HepG2 (cell line): ENCODE data around the gene CSF1R.

DNA sequence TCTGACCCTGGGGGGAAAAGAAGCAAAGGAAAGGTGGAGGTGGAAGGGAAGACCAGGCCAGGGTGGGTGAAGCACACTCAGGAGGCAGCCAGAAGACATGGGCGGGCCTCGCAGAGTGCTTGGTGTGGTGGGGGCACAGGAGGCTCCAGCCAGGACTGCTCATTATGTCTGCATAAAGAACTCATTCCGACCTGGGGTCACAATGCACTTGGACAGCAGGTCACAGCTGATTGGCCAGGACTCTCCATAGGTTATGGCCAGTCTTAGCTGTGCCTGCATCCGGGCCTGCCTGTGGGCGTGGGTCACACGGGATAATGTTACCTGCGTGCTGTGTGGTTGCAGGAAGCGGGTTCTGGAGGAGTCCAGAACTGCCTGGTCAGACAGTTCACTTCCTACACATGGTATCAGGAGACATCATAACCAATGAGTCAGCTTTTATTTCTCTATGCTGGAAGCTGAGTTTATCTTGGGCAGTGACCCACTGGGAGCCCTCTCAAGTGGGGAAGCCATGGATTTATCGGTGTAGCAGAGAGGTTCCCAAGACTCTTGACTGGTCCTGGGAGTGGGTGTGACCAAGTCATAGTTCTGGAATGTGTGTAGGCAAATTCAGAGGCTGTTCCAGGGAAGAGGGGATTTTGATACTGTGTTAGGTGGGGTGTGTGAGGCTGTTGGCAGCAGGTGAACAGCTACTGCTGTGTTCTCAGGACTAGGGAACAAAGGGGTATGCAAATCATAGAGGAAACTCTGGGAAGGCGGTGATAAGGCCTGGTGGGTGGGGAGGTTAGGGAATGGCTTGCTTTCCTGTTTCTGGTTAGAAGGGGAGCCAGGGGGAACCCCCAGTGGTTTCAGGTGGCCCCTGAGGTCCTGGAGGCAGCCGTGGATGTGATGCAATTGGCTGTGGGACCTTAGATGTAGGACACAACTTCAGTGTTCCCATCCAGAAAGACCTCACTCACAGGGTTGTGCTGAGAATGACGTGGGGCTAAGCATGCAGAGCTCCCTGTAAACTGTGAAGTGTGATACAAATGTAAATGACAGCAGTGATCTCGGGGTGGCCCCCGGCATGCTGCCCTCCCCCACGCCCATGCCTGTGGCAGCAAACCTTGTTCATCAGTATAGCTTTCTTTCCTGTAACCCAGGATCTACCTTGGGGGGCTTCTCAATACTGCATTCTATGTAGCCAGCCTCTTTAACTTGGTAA lies 51.3 kb downstream of the ARHGEF37 start:
- RRBS, 2 experiments: no CpG with 5 or more reads among the region's 15 CpGs
CAGE:
- cytosol, long polyA minus RNA: no peak
- cytosol, long polyA plus RNA: no peak
- long polyA plus RNA: no peak
- nucleus, long polyA minus RNA: no peak
- nucleus, long polyA plus RNA: no peak

DNA sequence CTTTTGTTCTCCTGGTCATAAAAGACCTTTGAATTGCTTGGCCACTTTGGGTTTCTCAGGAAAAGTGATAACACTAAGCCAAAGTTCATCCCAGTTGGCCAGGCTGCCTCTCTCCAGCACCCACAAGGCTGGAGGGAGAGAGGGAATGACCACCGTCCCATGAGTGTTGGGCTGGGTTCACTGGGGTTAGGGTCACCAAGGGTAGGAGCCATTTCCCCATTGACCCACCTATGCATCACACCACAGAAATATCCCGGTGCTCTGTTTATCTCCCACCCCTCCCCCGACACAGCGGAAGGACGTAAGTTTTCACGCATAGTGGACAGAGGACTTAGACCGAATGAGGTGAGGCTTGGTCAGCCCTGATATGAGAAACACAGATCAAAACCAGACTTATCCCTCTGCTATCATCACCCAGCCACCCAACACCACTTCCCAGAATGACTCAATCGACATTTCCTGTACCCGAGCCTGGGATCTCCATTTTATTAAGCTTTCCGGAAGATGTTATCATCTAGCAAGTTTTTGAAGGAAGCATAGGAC lies 27.1 kb upstream of the PPARGC1B start:
- RRBS, 2 experiments: no CpG with 5 or more reads among the region's 10 CpGs
CAGE:
- cytosol, long polyA minus RNA: no peak
- cytosol, long polyA plus RNA: no peak
- long polyA plus RNA: no peak
- nucleus, long polyA minus RNA: no peak
- nucleus, long polyA plus RNA: no peak

- RRBS, 2 experiments: no CpG with 5 or more reads among the region's 8 CpGs
CAGE:
- cytosol, long polyA minus RNA: no peak
- cytosol, long polyA plus RNA: no peak
- long polyA plus RNA: no peak
- nucleus, long polyA minus RNA: no peak
- nucleus, long polyA plus RNA: no peak
Measured at GRCh38 chr5:149820240-149820733, 90.2 kb downstream of the PPARGC1B start.

- RRBS, 2 experiments: no CpG with 5 or more reads among the region's 7 CpGs
CAGE:
- cytosol, long polyA minus RNA: no peak
- cytosol, long polyA plus RNA: no peak
- long polyA plus RNA: no peak
- nucleus, long polyA minus RNA: no peak
- nucleus, long polyA plus RNA: no peak
Measured at GRCh38 chr5:149857327-149858090, 87.1 kb downstream of the PDE6A start.

DNA sequence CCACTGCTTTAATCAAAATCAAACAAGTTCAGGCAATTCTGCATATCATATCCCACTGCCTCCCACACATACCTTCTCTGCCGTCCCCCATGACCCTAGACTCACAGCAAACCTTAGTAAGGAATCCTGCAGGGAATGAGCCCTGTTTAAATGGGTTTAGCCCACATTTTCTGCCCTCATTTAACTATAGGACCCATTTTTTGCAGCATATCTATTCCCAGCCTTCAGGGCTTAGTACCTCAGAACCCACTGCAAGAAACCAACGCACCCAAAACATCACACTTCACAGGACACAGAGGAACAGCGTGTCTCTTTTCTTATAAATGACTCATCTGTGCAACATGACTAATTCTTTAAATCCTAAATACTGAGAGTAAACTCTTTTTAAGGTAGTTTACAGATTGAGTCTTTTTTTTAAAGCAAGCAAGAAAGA lies 48.7 kb downstream of the PDE6A start:
- RRBS, 2 experiments: no CpG with 5 or more reads among the region's 3 CpGs
CAGE:
- cytosol, long polyA minus RNA: no peak
- cytosol, long polyA plus RNA: no peak
- long polyA plus RNA: no peak
- nucleus, long polyA minus RNA: no peak
- nucleus, long polyA plus RNA: no peak

- RRBS, 2 experiments: no CpG with 5 or more reads among the region's 2 CpGs
CAGE:
- cytosol, long polyA minus RNA: start-site peak on the plus strand at chr5:149984911-149984987, 21 reads; start-site peak on the plus strand at chr5:149985176-149985235, 18 reads
- cytosol, long polyA plus RNA: no peak
- long polyA plus RNA: no peak
- nucleus, long polyA minus RNA: no peak
- nucleus, long polyA plus RNA: no peak
Measured at GRCh38 chr5:149984857-149985407, 15.5 kb downstream of the TIGD6 start.

DNA sequence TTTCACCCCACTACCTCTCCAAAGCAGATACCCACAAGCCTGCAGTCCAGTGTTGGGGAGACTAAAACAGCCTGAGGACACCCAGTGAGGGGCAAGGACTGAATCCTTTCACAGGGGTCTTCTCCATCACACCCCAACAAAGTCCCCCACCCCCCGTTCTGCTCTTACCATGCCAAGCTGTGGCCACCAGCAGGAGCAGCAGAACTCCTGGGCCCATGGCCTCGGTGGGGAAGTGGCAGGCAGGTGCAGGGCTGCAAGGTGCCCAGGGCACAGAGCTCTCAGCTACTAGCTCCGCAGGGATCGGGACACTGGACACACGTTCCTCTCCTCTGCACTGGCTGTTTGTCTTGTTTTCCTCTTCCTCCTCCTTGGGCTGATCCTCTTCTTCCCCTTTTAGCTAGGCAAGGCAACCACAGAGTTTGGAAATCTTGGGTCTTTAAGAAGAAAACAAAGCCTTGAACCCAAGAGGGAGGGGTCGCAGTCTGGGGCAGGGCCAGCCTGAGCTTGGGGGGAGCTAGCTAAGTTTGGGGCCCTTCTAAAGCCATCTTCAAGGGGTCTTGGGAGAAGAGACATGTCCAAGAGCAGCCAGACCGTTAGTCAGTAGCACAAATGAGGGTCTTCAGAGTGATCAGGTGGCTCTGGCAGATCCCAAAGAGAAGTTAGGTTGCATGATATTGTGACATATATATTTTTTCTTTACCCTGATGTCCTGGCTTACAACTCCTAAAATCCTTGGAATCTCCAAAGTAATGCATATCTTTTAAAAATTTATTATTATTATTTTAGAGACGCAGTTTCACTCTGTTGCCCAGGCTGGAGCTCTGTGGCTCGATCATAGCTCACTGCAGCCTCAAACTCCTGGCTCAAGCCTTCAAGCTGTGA lies at the start of gene CSF1R:
Gene CSF1R, minus strand, starts transcription at position 344 of the 882 bp plus-strand sequence.
- RRBS, 2 experiments: no CpG with 5 or more reads among the region's 9 CpGs
CAGE:
- cytosol, long polyA minus RNA: no peak
- cytosol, long polyA plus RNA: no peak
- long polyA plus RNA: no peak
- nucleus, long polyA minus RNA: no peak
- nucleus, long polyA plus RNA: no peak

DNA sequence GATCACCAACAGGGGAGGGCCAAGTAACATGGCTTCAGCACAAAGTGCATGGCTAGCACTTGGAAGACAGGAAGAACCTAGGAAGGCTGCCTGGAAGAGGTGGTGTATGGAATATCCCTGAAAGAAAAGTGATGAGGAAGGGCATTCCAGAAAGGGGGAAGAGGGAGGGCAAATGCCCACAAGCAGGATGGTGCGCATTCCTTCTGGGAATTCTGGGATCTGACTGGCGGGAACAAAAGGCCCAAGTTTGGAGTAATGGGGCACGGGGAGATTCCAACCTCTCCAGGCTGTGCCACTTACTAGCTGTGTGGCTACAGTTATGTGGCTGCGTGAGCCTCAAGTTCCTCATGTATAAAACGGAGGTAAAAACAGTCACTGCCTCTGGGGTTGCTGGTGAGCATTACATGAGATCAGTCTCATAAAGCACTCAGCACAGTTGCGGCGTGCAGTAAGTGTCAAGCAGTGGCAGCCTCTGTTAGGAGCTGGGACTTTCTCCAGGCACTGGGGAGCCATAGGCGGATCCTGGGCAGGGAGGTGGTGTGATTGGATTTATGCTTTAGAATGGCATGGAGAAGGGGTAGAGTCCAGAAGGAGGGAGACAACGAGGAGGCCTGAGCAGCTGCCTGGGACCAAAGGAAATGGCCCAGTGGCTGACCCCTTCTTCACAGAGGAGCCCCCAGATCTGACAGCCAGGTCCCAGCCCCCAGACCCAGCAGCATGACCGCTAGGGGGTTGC lies 1.4 kb downstream of the PDGFRB start:
- RRBS, 2 experiments: no CpG with 5 or more reads among the region's 10 CpGs
CAGE:
- cytosol, long polyA minus RNA: no peak
- cytosol, long polyA plus RNA: no peak
- long polyA plus RNA: no peak
- nucleus, long polyA minus RNA: no peak
- nucleus, long polyA plus RNA: no peak

GRCh38 chr5:150162041-150162526 lies 4.5 kb upstream of the CDX1 start:
- RRBS, 2 experiments: no CpG with 5 or more reads among the region's 3 CpGs
CAGE:
- cytosol, long polyA minus RNA: no peak
- cytosol, long polyA plus RNA: no peak
- long polyA plus RNA: no peak
- nucleus, long polyA minus RNA: no peak
- nucleus, long polyA plus RNA: no peak

DNA sequence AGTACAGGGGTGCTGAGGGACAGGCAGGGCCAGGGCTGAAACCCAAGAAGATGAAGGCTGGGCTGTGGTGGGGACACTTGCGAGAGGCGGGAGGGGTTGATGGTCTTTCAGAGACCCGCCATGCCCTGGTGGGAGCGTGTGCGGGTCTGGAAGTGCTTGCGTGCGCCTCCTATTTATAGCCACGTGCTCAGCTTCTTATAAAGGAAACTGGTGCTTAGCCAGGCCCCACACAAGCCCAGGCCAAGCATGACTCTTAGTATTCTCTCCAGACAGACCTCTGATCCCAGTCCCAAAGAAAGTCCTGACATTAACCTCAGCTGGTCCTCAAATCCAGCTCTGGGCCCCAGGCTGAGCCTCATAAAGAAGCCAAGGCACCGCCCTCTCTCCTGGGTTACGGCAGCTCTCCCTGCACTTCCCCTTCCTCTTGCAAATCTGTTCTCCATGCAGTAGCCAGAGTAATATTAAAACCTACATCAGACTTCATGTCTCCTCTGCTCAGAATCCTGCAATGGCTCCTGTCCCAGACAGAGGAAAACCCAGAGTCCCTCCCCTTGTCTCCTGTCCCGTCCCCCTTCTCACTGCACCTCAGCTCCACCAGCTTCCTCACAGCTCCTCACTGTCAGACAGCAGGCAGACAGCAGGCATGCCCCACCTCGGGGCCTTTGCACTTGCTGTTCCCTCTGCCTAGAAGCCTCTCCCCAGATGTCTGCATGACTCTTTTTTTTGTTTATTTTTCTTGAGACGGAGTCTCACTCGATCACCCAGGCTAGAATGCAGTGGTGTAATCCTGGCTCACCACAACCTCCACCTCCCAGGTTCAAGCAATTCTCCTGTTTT lies 9.1 kb upstream of the SLC6A7 start:
- RRBS, 2 experiments: no CpG with 5 or more reads among the region's 14 CpGs
CAGE:
- cytosol, long polyA minus RNA: no peak
- cytosol, long polyA plus RNA: no peak
- long polyA plus RNA: no peak
- nucleus, long polyA minus RNA: no peak
- nucleus, long polyA plus RNA: no peak

- RRBS, 2 experiments: no CpG with 5 or more reads among the region's 6 CpGs
CAGE:
- cytosol, long polyA minus RNA: no peak
- cytosol, long polyA plus RNA: no peak
- long polyA plus RNA: no peak
- nucleus, long polyA minus RNA: no peak
- nucleus, long polyA plus RNA: no peak
Measured at GRCh38 chr5:150186752-150187526, 2.9 kb upstream of the SLC6A7 start.

DNA sequence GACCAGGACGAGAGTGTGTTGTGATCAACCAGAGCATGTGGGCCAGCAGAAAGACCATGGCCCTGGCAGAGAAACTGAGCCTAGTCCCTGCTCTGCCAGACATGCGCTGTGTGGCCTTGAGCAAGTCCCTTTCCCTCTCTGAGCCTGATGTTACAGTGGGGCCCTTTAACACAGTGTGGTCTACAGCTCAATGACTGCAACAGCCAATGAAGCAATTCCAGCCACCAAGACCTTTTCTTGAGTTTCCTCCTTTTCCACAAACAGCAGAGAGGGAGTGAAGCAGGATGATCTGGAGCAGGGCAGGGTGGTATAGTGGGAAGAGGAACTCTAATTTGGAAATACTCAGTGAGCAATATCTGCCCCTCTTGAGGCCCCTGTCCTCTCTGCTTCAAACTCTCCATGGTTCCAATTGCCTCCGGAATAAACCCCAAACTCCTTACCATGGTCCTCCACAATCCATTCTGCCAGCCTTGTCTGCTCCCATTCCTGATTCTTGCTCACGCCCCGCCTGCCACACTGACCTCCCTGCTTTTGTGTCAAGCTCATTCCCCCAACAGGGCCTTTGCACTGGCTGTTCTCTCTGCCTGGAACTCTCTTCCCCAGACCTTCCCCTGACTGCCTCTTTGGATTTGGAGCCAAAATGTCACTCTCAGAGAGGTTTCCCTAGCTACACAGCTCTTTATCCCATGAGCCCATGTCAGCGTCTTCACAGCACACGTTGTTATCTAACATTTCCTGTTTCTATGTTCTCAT lies 26.0 kb upstream of the ARSI start:
- RRBS, 2 experiments: no CpG with 5 or more reads among the region's 7 CpGs
CAGE:
- cytosol, long polyA minus RNA: no peak
- cytosol, long polyA plus RNA: no peak
- long polyA plus RNA: no peak
- nucleus, long polyA minus RNA: no peak
- nucleus, long polyA plus RNA: no peak

DNA sequence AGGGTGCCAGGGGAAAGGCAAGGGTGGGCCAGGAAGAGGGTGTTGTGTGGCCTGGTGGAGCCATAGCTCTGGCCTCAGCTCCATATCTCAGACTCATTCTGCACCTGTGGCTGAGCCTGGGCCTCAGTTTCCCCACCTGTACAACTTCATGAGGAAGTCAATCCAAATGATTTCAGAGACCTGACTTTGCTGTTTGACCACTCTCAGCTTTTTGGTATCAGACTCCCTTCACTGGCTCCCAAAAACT lies 20.6 kb downstream of the CD74 start:
CAGE:
- cytosol, long polyA minus RNA: no peak
- cytosol, long polyA plus RNA: no peak
- long polyA plus RNA: no peak
- nucleus, long polyA minus RNA: no peak
- nucleus, long polyA plus RNA: no peak

DNA sequence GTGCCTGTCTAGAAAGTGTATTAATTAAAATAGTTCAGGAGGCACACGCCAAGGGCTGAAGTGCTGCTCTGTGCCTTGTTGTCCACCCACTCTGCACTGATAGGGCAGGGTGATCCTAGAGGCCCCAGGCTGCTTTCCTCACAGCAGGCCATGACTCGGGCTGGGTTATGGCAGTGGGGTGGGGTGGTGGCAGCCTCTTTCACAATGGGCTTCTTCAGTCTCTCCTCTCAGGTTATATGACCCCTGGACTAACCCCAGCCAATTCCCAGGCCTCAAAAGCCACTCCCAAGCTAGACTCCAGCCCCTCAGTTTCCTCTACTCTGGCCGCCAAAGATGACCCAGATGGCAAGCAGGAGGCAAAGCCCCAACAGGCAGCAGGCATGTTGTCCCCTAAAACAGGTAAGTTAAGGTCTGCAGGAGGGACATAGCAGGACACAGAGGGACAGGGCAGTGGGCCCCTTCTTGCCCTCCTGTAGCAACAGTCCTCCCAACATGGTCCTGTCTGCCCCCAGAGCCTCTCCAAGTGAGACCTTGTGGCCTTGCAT lies 19.5 kb downstream of the CD74 start:
- RRBS, 2 experiments: no CpG with 5 or more reads among the region's 3 CpGs
CAGE:
- cytosol, long polyA minus RNA: no peak
- cytosol, long polyA plus RNA: no peak
- long polyA plus RNA: no peak
- nucleus, long polyA minus RNA: no peak
- nucleus, long polyA plus RNA: no peak

GRCh38 chr5:150411136-150412042 lies 1.3 kb downstream of the CD74 start:
- RRBS, 2 experiments: no CpG with 5 or more reads among the region's 6 CpGs
CAGE:
- cytosol, long polyA minus RNA: no peak
- cytosol, long polyA plus RNA: no peak
- long polyA plus RNA: no peak
- nucleus, long polyA minus RNA: no peak
- nucleus, long polyA plus RNA: no peak

DNA sequence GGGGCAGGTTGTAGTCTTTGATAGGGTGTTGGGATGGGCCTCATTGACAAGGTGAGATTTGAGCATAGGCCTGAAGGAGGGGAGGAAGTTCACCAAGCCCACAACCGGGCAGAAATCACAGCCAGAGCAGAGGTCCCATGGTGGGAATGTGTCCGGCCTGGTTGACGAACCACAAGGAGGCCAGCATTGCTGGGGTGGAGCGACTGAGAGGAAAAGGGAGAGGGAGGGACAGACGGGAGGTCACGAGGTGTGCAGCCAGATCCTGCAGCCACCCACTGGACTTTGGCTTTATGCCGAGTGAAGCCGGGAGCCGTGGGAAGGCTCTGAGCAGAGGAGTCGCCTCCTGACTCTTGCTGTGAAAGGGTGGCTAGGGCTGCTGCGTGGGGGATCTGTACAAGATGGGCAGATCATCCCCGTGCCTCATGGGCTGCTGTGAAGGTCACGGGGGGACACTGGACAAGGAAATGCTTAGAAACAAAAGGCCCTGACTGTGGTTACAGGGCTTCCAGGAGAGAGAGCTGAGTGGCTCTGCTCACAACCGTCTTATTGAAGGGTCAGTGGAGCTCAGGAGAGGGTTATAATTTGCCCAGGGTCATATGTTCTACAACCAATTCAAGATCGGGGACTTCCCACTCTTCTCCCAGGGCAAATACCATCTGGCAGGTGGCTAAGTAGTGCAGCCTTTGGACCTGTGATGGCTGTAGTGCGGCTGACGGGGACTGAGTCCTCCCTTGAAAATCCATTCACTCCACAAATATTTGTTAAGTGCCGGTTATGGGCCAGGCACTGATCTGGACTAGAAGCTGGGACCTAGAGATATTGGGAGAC lies 15.6 kb upstream of the CD74 start:
- RRBS, 2 experiments: 5% methylated on average over 1 of the region's 18 CpGs; no CpG with 5 or more reads in 1 of the 2 experiments
CAGE:
- cytosol, long polyA minus RNA: no peak
- cytosol, long polyA plus RNA: no peak
- long polyA plus RNA: no peak
- nucleus, long polyA minus RNA: no peak
- nucleus, long polyA plus RNA: no peak

DNA sequence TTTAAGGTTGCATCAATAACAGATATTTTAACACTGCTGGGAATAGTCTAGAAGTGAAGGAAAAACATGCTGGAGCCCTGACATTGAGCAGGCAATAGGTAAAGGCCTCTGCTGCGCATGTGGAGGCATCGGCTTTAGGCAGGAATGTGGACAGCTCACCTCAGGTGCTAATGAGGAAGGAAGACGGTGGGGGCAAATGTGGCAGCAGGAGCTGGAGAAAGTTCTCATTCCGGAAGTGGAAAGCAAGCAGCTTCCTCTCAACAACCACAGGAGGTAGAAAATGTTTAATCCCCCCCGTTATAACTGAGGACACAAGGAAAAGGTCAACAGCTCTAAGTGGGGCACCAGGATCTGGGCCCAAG lies 7.5 kb upstream of the RPS14 start:
- RRBS, 2 experiments: no CpG with 5 or more reads among the region's 5 CpGs
CAGE:
- cytosol, long polyA minus RNA: no peak
- cytosol, long polyA plus RNA: no peak
- long polyA plus RNA: no peak
- nucleus, long polyA minus RNA: no peak
- nucleus, long polyA plus RNA: no peak

GRCh38 chr5:150485130-150486034 lies 22.5 kb upstream of the NDST1 start:
- RRBS, 2 experiments: under 1 to 2% methylated on average over 18 of the region's 68 CpGs
CAGE:
- cytosol, long polyA minus RNA: start-site peak on the plus strand at chr5:150485816-150485839, 140 reads
- cytosol, long polyA plus RNA: start-site peak on the plus strand at chr5:150485815-150485942, 221 and 175 reads in 2 replicates
- long polyA plus RNA: start-site peak on the plus strand at chr5:150485816-150485931, 173 and 326 reads in 2 replicates
- nucleus, long polyA minus RNA: no peak
- nucleus, long polyA plus RNA: no peak

GRCh38 chr5:150515356-150515859 lies 7.5 kb downstream of the NDST1 start:
- RRBS, 2 experiments: no CpG with 5 or more reads among the region's 6 CpGs
CAGE:
- cytosol, long polyA minus RNA: no peak
- cytosol, long polyA plus RNA: no peak
- long polyA plus RNA: no peak
- nucleus, long polyA minus RNA: no peak
- nucleus, long polyA plus RNA: no peak

DNA sequence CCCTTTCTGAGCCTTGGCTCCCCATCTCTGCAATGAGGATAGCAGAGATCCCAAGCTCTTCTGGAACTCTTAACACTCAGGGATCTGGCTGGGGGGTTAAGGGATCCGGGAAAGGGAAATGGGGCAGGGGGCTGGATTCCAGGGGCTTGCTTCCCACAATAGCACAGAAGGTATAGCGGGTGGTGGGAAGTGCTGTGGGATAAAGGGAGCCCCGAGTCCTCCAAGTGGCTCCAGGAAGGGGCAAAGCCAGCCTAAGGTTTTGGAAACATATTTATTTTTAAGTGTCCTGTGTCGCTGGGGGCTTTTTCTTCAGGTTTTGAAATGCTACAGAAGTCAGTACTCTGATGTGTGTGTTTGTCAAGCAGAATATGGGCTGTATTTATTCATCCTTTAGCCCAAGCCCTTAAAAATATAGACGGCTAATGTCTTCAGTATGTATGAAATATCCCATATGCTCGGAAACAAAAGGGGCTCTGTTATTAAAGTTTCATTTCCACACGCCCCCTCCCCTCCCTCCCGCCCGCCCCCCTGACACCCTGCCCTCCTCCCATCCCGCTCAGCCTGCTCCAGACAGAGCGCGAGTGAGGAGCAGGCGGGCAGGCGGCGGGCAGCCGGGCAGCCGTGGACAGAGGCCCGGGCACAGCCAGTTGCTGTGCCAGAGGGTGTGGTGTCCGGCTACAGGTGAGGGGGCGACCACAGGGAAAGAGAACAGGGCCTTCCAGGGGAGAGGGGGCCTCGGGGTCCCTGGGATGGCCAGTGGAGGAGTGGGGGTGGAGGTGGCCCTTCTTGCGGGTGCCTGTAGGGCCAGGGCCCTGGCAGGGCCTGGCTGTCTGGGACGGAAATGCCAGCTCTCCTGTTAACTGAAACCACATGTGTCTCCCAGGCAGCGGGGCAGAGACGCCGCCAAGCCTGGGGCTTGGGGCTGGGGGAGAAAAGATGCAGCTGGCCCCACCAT lies 39.7 kb upstream of the SYNPO start:
- RRBS, 2 experiments: 68 to 83% methylated on average over 1 to 2 of the region's 26 CpGs
CAGE:
- cytosol, long polyA minus RNA: no peak
- cytosol, long polyA plus RNA: no peak
- long polyA plus RNA: no peak
- nucleus, long polyA minus RNA: no peak
- nucleus, long polyA plus RNA: no peak